ENCODE measurements around the gene ALG11.

GRCh38 chr13:50714789-50715251, 128.7 kb downstream of the DLEU7 start:
- PRO-cap, result no peak
- RRBS, result no CpG with 5 or more reads among the region's 11 CpGs

- PRO-cap, result no peak
- RRBS, result no CpG with 5 or more reads among the region's 20 CpGs
These were observed 52.2 kb upstream of the FAM124A start for GRCh38 chr13:51169717-51170628.

GRCh38 chr13:51379161-51379723, 39.8 kb downstream of the SERPINE3 start:
- PRO-cap, result no peak
- RRBS, result no CpG with 5 or more reads among the region's 1 CpG

- PRO-cap, result no peak
- RRBS, result no CpG with 5 or more reads among the region's 4 CpGs
These were observed 45.2 kb downstream of the SERPINE3 start for GRCh38 chr13:51384465-51385336.

- PRO-cap, result no peak
- RRBS, result no CpG with 5 or more reads among the region's 2 CpGs
These were observed 48.0 kb upstream of the INTS6 start for GRCh38 chr13:51500684-51501321.

- PRO-cap, result no peak
- RRBS, result no CpG with 5 or more reads among the region's 7 CpGs
These were observed 30.3 kb downstream of the WDFY2 start for GRCh38 chr13:51614443-51615119.

GRCh38 chr13:51643181-51643756, 59.0 kb downstream of the WDFY2 start:
- PRO-cap, result bidirectional peak, plus-strand start at chr13:51643310, minus-strand start at chr13:51643026; bidirectional peak, plus-strand start at chr13:51643392, minus-strand start at chr13:51643354
- RRBS, result no CpG with 5 or more reads among the region's 2 CpGs

- PRO-cap, result no peak
- RRBS, result no CpG with 5 or more reads among the region's 4 CpGs
These were observed 12.2 kb downstream of the ATP7B start for GRCh38 chr13:51999024-51999513.

- PRO-cap, result bidirectional peak, plus-strand start at chr13:52012398, minus-strand start at chr13:52012163
- RRBS, result 0% methylated on average over 2 of the region's 22 CpGs
These were observed at the start of gene ALG11 for GRCh38 chr13:52012284-52012780. Gene ALG11, plus strand, starts transcription at chr13:52012398.

DNA sequence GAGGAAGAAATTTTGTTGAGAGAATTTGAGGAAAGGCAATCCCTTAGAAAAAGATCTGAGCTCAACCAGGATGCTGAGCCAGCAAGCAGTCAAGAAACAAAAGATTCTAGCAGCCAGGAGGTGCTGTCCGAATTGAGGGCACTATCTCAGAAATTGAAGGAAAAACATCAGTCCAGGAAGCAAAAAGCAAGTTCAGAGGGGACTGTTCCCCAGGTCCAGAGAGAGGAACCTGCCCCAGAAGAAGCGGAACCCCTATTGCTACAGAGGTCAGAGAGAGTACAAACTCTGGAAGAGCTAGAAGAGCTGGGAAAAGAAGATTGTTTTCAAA, 5.5 kb downstream of the UTP14C start:
- PRO-cap, result unidirectional peak, plus-strand start at position 104 of the sequence
- RRBS, result no CpG with 5 or more reads among the region's 2 CpGs

DNA sequence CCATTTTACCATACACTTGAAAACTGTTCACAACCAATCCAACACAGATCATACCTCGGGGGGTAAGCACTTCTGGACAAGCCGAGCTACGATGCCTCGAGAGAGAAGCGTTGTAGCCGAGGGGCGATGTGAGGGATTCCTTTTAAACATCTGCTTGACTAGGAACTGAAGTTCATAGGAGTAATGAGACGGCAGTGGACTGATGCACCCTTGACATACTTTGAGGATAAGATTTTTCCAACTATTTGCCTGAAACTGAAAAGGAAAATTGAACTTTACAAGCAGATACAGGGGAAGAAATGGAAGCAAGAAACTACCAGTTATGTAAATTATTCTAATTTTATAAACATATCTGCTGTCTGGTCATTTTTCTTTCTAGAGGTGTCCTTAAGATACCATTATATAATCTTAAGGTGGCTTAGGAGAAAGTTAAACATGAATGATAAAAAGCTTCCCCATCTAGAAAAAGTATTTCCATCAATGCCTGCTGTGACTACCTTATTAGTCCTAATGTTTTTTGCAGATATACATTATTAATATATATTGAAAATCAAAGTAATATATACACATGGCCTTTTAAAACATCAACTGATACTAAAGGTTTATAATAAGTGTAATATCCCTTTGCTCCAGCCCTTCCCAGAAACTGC, 14.6 kb downstream of the NEK3 start:
- PRO-cap, result no peak
- RRBS, result no CpG with 5 or more reads among the region's 8 CpGs

DNA sequence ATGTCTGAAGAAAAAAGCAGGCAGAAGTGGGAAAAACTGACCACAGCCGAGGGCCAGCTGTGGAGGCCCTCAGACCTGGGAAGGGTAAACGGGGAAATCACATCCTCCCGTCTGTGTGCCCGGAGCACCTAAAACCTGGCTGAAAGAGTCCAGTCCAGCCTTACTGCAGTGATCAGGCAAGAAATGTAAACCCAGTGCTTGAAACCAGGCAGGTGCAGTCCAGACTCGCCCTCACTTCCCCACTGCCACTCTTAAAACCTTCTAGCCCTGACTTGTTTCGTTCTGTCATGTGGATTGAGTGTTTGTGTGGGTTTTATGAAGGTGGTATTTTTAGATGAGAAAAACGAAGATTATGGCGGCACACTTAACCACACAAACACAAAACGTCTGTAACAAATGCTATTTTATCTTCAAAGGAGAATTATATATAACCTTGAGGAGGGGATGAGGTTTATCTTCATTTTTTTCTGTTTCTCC, 851 bp upstream of the CKAP2 start:
- PRO-cap, result bidirectional peak, plus-strand start at position 217 of the sequence, minus-strand start at position 137 of the sequence
- RRBS, result no CpG with 5 or more reads among the region's 9 CpGs

- PRO-cap, result no peak
- RRBS, result no CpG with 5 or more reads among the region's 6 CpGs
These were observed 72.7 kb upstream of the PCDH8 start for GRCh38 chr13:52921018-52921612.

GRCh38 chr13:57046205-57046755, 94.4 kb upstream of the PRR20A start:
- PRO-cap, result no peak
- RRBS, result no CpG with 5 or more reads among the region's 5 CpGs

GRCh38 chr13:59479596-59480198, 684.0 kb downstream of the DIAPH3 start:
- PRO-cap, result no peak
- RRBS, result no CpG with 5 or more reads among the region's 3 CpGs

GRCh38 chr13:61664747-61664989, 249.0 kb upstream of the PCDH20 start:
- PRO-cap, result no peak
- RRBS, result no CpG with 5 or more reads among the region's 1 CpG

- PRO-cap, result no peak
- RRBS, result 82% methylated on average over 12 of the region's 14 CpGs
These were observed 245.7 kb upstream of the ENSG00000285566 start for GRCh38 chr13:64078640-64078934.

- PRO-cap, result no peak
- RRBS, result no CpG with 5 or more reads among the region's 2 CpGs
These were observed 605.8 kb downstream of the PCDH9 start for GRCh38 chr13:66624387-66624586.

- PRO-cap, result bidirectional peak, plus-strand start at chr13:67102141, minus-strand start at chr13:67101906
- RRBS, result no CpG with 5 or more reads among the region's 4 CpGs
These were observed 128.2 kb downstream of the PCDH9 start for GRCh38 chr13:67101727-67102535.

DNA sequence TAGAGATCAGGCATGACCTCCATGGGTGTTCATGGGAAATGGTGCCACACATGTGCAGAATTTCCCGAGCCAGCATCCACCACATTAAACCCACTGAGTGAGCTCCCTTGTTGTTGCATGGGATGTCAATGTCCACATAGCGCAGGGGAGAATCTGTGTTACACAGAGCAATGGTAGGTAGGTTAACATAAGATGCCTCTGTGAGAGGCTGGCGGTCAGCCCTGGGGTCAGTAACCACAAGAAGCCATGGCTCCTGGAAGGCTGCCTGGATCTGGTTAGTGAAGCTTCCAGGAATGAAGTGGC, 36.9 kb upstream of the PCDH9 start:
- PRO-cap, result no peak
- RRBS, result no CpG with 5 or more reads among the region's 3 CpGs

All from MCF 10A (cell line).